CMK (cell line): ENCODE data around the genes COBL and POM121L12.

GRCh38 chr7:48110126-48110413, 21.0 kb downstream of the UPP1 start:
- RRBS, result no CpG with 5 or more reads among the region's 4 CpGs

GRCh38 chr7:49665742-49666322, 107.6 kb upstream of the VWC2 start:
- RRBS, result no CpG with 5 or more reads among the region's 13 CpGs

DNA sequence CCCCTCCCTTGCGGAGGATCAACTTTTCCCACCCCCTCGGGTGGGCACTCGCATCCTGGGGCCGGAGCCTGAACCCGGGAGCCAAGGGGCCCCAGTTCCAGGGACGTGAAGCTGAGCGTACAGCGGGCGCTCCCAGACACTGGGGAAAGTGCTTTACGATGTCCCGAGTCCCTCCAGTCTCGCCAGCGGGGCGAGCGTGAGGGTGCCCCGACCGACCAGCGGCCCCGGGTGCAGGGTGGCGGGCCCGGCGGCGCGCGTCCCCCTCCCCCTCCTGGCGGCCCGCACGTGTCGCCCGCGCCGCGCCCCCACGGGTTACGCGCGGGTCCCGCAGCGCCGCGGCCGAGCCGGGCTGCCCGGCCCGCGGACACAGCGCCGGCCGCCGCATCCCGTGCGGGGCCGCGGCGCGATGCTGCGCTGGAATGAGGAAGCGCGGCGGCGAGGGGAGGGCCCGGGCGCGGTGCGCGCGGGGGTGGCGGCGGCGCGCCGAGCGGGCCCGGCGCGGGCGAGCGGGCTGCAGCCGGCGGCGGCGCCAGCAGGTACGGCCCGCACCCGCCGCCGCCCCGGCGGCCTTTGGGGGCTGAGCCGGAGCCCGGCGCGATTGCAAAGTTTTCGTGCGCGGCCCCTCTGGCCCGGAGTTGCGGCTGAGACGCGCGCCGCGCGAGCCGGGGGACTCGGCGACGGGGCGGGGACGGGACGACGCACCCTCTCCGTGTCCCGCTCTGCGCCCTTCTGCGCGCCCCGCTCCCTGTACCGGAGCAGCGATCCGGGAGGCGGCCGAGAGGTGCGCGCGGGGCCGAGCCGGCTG, 735 bp upstream of the IKZF1 start:
- RRBS, result 2% methylated on average over 73 of the region's 128 CpGs

GRCh38 chr7:50330599-50331390, 26.3 kb downstream of the IKZF1 start:
- RRBS, result no CpG with 5 or more reads among the region's 6 CpGs

- RRBS, result no CpG with 5 or more reads among the region's 8 CpGs
These were observed 47.7 kb downstream of the FIGNL1 start for GRCh38 chr7:50402228-50403130.

- RRBS, result no CpG with 5 or more reads among the region's 1 CpG
These were observed 1.1 kb downstream of the FIGNL1 start for GRCh38 chr7:50449054-50449471.

DNA sequence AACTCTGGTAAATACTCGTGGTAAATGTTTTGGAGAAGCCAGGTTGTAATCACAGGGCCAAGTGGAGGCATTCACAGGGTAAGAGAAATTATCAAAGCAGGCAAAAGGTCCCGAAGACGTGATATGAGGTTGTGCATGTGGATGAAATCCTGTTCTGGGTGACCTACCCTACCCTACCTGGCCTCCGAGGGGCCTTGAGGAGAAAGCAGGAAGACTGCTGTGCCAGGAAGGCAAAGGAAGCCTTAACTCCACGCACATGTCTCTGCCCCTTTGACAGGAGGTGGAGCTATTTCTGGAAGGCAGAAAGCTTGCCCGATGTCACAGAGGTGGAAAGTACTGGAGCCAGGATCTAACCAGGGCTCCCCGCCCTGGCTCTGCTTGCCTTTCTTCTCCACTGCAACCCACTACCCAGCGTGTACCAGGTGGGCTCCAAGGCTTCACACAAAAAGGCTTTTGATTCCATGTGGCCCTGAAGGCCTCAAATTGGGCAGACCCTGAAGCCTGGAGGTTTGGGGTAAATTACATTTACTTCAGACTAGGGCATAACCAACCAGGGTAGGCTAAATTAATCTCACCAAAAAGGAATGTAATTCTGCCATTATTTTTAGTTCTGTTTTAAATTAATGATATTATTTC, 66.5 kb upstream of the DDC start:
- RRBS, result no CpG with 5 or more reads among the region's 8 CpGs

DNA sequence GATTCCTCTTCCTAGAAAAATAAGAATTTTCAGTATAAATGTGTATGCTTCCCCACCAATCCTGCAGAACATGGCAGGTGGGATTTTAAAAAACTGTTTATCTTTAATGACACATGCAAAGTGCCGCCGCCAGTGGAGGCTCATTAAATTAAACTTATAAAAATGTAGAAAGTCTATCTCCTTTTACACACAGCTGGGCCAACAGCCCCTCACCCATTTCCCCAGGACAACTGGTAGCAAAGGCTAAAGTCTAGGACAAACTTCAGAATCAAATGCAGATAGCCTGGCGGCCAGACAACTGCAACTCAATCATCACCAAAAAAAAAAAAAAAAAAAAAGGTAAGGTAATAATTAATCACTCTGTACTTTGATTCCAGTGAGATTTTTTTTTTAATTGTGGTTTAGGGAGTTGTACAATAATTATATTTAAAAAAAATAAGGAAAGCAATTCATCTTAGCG, 98.7 kb downstream of the GRB10 start:
- RRBS, result no CpG with 5 or more reads among the region's 4 CpGs

- RRBS, result no CpG with 5 or more reads among the region's 6 CpGs
These were observed 91.8 kb downstream of the GRB10 start for GRCh38 chr7:50690786-50691452.

GRCh38 chr7:50733419-50733994, 49.2 kb downstream of the GRB10 start:
- RRBS, result no CpG with 5 or more reads among the region's 6 CpGs

- RRBS, result no CpG with 5 or more reads among the region's 13 CpGs
These were observed 42.7 kb downstream of the GRB10 start for GRCh38 chr7:50739604-50740845.

DNA sequence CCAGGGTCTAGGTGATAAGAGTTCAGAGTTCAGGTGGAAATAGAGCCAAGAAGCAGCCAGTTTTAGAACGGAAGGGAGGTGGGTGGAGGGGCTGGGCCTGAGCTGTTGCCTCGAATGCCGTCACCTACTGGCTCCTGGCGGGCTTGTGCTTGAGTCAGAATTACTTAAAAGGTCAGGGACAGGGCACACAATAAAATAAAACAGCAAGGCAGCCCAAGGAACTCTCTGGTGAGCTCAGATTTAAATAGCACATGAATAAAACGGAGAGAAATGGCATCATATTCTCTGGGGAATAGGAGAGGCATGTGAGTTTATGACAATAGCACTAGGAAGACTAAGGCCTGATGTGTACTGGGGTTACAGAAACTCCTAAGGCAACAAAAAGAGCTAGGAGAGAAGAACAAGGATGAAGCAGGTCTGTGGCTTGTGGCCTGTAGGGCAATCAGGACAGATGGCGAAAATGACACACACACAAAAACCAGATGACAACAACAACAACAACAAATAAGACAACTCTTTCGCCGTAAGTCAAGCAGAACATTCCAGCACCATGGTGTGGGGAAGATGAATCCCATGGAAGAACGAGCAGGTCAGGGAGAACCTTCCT, 56.4 kb upstream of the GRB10 start:
- RRBS, result no CpG with 5 or more reads among the region's 9 CpGs

DNA sequence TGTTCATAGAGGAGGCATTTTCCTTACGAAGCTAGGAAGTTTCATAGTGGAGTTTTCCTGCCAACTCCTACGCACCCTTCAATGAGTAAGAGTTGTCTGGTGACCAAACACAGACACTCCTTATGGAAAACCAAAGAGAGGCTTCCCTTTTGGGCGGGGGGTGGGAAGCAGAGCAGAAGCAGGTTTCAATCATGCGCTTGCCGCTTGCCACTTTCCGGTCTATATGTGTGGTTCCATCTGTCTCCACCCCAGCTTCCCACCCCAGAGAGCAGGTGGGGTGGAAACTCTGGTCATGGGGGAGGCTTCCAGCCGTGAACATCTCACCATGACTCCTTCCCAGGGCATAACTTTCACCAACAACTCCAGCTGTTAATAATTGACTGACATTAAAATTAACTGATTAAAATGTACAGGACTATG, 68.8 kb upstream of the GRB10 start:
- RRBS, result no CpG with 5 or more reads among the region's 7 CpGs

- RRBS, result 95% methylated on average over 2 of the region's 33 CpGs
These were observed 246.2 kb upstream of the GRB10 start for GRCh38 chr7:51028543-51029666.

GRCh38 chr7:51121806-51122626, 194.6 kb downstream of the COBL start:
- RRBS, result no CpG with 5 or more reads among the region's 12 CpGs

- RRBS, result 94% methylated on average over 50 of the region's 126 CpGs
These were observed at the start of gene COBL for GRCh38 chr7:51316313-51317331. COBL (minus strand) TSS chr7:51316809.

- RRBS, result no CpG with 5 or more reads among the region's 9 CpGs
These were observed 8.0 kb upstream of the COBL start for GRCh38 chr7:51324557-51324969.

- RRBS, result no CpG with 5 or more reads among the region's 22 CpGs
These were observed at the start of gene POM121L12 for GRCh38 chr7:53035281-53035768. POM121L12 (plus strand) TSS chr7:53035633.

GRCh38 chr7:54544658-54545513, 2.7 kb downstream of the VSTM2A start:
- RRBS, result 85% methylated on average over 15 of the region's 43 CpGs

DNA sequence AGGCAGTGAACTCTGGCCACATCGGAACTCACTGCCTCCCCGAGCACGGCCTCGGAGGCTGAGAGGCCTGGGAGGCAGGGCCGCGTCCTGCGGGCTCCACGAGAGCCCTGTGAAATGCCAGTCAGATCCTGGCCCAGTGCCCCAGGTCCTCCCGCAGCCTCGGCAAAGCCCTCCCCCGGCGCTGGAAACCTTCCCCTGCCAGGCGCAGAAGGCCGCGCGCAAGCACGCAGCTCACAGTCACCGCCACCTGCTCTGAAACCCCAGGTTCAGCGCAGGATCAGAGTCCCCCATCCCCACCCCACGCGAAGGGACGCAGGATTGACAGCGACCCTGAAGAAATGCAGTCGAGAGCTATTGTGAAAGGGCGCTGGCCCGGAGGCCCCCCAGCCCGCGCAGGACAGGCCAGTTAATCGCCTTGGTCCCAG, 13.6 kb upstream of the EGFR start:
- RRBS, result no CpG with 5 or more reads among the region's 29 CpGs